BE2C (cell line): ENCODE data around the genes GJA1 and RNF217.

DNA sequence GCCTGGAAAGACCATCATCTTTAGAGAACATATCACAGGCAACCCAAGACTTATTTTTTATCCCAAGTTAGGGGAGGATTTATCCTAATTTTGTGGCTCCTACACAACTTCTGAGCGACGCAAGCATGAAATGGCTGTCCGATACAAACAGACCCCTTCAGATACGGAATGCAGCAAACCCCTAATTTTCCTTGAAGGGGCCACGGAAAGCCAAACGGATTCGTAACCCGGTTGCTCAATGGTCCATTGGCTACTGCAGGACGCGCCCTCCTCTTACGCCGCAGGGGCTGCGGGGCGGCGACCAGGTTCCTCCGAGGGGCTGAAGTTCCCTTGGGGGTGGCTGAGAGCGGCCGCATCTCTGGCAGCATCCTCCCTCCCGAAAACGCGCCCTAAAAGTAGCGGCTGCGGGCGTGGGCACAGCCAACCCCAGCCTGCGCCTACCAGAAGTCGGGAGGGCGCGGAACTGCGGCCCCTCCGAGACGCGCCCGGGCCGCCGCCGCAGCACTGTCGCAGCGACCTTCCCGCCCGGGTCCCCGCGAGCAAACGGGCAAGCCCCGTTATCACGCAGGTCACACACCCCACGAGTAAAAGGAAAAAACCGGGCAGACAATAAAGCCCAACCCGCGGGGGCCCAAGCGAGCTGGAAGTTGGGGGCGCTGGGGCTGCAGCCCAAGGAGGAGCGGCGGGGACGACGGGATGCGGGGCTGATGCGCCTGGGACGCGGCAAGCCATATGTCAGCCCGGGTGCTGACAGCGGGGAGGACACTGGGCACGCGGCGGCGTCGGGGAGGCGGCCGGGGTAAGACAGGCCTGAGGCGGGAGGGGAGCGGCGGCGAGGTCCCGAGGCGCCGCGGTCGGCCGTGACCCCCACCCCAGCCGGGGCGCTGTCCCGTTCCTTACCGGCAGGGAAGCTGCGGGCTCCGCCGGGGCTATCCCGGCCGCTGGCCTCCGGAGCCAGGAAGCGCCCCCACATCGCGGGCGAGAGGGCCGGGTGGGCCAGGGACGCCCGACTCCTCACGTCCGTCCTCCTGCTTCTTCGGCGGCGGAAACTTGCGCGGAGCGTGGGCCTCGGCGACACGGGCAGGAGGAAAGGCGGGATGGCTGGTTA is 740 bp downstream of the CEP85L start:
- RRBS = 1% methylated on average over 37 of the region's 107 CpGs

DNA sequence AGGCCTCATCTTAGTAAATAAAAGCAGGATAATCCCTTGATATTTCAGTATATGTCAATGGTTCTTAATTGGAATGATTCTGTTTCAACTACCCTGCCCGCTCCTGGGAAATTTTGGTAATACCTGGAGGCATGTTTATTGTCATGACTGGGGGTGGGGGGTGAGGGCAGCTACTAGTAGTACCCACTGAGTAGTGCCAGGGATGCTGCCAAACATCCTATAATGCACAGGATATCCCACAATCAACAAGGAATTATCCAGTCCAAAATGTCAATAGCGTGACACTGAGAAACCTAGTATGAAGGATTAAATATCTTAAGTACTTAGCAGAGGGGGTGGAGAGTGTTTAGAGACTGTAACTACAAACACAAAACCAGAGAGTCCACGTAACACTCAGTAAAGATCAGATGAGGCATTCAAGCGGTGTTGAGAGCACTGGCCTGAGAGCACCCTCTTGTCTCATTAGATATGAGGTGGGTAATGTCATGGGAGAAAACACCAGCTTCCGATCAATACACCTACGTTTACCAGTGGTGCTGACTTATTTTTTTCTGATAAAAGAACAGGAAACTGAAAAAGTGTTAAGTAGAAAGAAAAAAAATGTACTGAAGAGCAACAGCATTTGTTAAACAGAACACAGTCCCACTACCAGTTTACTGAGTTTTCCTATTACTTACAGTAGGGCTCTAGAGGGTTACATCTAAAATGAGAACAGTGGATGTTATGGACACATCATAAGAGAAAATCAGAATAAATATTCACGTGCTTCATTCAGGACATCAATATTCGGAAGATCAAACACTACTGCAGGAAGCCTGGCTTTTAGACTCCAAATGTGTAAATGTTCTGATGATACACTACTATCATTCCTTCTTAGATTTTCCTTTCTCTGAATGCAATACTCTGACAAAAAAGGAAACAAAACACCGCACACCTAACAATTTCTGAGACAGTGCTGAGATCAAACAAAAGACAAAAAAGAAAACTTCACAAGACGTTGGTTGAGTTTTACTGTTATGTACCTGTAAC is 2.2 kb downstream of the FAM184A start:
- RRBS = no CpG with 5 or more reads among the region's 10 CpGs

DNA sequence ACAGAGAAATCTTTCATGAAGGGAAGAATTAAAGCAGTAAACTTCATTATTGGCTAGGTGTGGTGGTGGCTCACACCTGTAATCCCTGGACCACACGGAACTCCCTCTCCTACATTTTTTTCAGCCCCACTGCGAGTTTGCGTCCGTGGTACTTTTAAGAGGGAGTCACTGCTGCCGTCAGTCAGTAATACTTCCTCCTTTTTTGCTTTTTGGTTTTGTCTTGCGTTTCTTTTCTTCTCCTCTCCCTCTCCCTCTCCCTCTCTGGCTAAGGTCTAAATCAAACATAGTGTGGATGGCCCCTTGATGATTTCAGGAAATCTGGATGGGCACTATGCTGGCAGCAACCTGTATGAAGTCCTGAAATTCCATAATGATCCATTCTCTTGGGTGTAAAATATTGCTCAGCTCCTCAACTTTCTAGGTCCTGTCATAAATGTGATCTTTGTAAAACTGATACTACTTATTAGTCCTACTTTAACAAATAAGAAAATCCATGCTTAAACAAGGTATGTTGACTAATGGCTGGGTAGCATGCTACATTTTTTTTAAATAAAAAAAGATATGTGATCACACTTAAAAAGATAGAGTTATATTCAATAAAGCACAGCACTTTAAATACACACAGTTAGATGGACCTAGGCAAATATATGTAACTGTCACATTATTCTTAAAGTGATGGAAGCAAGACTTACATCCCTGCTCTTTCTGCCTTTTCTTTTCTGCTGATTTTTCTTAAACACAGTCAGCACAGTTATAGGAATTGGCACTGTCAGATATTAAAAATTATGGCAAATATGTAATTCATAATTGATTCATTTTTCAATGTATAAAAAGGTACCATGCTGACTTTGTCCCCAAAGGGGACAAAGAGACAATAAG is 112.0 kb downstream of the MAN1A1 start:
- RRBS = no CpG with 5 or more reads among the region's 6 CpGs

DNA sequence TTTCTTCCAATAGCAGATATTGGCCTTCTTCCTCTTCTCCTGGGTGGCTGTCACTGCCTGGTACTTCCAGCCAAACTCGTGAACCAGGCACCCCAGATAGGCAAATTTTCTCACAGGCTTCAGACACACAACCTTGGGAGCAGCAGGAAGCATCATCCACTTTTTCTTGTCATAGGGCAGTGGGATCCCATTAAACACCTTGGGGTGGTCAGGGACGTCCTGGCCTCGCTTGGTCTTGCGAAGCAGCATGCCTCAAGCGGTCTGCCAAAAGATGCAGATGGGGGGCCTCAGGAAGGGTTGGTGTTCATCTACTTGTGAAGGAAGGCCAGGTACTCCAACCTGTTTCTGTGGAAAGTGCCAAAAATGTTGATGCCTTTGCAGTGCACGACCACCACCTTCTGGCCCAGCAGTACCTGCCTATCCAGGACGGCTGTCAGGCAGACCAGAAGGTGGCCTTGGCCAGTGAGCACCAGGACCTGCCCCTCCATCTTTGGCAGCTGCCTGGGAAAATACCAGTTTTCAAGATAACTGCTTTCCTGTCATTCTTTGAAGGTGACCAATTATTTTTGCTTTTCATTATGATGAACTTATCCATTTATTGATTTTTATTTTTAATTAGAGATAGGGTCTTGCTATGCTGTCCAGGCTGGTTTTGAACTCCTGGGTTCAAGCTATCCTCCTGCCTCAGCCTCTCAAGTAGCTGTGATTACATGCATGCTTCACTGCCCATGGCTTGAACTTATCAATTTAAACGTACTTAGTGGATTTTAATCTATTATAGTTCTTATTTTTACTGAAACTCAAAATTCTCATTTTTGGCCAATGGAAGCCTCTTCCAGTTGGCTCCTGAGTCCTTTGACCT is 80.1 kb downstream of the MAN1A1 start:
- RRBS = no CpG with 5 or more reads among the region's 8 CpGs

DNA sequence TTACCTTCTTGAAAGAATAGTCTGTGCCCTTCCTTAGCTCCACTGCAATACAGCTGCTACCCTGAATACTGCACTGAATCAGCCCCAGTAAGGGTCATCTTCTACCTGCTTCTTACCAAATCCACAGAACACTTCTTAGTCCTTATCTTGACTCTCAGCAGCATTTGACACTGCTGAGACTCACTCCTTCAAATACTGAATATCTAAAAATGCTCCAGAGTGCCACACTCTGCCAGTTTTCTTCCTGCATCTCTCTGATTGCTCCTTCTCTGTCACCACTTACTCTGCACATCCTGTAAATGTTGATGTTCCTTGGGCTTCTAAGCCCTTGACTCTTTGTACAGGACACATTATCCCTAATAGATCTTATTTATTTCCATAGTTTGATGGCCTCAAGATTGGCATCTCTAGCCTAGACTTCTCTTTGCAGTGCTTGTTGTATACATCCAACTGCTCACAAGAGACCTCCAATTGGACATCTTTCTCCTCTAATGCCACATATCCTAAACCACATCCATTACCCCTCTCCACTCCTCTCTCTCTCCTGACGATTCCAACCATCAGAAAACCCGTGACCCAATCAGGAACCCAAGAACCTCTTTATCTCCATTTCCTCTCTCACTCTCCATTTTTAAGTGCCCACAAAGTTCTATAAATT is 19.7 kb downstream of the MAN1A1 start:
- RRBS = no CpG with 5 or more reads among the region's 2 CpGs

DNA sequence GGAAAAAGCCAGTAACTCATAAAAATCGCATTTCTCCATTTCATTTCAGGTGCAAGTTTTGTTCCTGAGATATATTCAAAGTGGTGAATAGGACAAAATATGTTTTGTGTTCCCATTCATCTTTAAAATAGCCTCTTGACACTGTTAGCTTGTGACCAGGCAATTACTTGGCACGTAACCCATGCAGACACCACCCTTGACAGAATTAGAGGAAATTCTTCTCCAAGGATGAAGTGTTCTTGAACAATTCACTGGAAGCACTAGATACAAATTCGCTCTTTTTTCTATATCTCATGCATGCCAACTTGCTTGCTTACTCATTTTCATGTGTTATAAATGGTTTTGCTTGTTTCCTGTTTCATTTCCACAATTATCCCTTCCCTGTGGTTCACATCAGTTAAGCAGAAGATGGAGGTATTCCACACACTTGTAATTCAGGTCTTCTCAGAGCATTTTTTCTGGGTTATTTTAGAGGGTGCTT is 105.1 kb upstream of the MAN1A1 start:
- RRBS = no CpG with 5 or more reads among the region's 3 CpGs

GRCh38 chr6:121435392-121436026 is at the start of gene GJA1:
TSS of gene GJA1 (plus strand) at chr6:121435646.
- RRBS = no CpG with 5 or more reads among the region's 6 CpGs

GRCh38 chr6:121686579-121687069 is 251.2 kb downstream of the GJA1 start:
- RRBS = 32% methylated on average over 2 of the region's 30 CpGs

DNA sequence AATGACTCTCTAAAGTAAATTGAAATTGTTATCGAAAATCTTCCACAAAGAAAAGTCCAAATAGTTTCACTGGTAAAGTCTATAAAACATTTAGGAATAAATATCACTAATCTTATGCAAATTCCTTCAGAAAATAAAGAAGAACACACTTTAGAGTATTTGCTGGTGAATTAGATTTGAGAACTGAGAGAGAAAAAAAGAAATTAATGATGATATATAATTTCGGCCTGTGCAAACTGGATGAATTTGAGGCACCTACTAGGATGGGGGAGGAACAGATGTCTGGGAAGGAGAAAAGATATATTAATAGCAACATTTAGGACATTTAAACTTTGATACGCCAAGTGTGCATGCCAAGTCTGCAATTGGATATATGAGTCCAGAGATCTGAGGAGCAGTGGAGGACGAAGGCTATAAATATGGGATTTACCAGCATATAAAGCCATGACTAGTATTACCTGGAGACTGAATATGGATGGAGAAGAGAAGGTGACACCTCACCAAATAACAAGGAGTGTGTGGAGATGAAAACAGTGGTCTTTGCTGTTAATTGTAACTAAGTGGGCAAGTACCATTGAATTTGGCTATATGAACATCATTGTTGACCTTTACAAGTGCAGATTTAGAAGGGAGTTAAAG is 272.6 kb upstream of the HSF2 start:
- RRBS = no CpG with 5 or more reads among the region's 4 CpGs

DNA sequence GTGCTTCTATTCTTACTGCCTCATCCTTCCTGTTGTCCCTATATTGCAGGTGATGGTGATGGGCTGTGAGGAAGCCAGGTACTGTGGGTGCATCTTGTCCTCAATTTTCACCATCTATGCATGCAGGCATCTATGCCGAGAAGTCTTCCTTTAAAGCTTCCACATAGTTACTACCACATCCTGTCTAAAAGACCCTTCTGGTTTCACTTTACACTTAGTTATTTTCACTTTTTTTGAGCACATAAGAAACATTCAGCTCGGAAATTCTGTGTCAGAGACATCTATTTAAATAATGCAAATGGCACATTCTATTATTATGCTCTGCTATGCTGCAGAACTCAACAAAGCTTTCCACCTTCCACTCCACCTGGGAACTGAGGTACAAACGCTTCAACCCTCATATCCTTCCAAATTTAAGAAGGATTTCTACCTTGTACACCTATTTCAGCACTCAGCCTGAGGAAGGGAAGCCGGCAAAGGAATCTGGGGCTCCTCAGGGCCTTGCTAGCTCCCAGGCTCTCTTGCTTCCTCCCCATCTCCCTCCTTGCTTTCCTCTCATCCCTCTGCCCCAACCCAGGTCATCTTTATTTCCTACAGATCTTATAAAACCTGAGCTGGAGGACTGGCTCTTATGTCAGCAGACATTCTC is 28.1 kb upstream of the FABP7 start:
- RRBS = no CpG with 5 or more reads among the region's 4 CpGs

- RRBS = no CpG with 5 or more reads among the region's 6 CpGs
Measured at GRCh38 chr6:122788155-122788612, 874 bp upstream of the SMPDL3A start.

DNA sequence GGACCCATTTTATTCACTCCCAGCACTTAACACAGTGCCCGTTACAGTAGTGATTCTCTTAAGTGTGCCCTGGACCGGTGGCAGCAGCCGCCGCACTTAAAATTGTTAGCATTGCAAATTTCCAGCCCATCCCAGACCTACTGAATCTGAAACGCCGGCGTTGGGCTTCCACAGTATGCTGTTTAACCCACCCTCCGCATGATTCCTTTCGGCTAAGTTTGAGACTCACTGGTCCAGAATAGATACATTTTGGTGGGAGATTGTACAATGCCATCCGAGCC is 970 bp downstream of the SMPDL3A start:
- RRBS = 10% methylated on average over 5 of the region's 10 CpGs

DNA sequence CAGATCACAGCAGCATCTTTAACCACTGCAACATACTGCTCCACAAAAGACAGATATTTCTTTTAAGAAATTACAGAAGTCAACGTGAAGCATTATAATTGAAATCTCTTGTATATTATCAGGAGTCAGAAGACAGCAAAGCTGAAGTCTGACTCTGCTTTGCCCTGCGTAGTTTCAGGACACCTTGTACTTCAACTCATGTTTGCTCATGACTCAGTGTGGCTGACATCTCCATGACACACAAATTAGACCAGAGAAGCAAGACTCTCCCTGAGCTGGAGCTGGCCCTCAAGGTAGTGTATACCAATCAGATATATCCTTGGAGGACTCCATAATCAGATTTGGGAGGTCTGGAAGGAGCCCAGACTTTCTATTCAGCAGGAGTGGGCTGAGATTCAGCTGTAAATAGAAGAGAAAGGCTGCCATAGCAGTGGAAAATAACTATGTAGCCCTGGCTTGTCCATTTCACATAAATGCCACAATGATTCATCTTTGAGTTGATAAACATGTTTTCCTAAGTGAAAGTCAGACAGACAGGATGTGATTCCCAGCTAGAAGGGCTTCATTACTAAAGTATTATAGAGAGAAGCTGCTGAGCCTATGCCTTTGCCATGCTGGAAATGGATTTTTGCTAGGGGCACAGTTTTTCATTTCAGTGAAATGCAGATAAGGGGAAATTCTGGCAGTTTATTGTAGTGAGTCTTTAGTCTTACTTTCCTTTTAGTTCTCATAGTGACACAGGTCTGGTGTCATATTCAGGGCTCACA is 95.1 kb downstream of the CLVS2 start:
- RRBS = no CpG with 5 or more reads among the region's 2 CpGs

DNA sequence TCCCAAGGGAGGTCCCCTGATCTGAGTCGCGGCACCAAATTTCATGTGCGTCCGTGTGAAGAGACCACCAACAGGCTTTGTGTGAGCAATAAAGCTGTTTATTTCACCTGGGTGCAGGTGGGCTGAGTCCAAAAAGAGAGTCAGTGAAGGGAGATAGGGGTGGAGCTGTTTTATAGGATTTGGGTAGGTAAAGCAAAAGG is 49.3 kb downstream of the TRDN start:
- RRBS = no CpG with 5 or more reads among the region's 4 CpGs

- RRBS = no CpG with 5 or more reads among the region's 4 CpGs
Measured at GRCh38 chr6:123636255-123636738, 453 bp downstream of the TRDN start.

- RRBS = no CpG with 5 or more reads among the region's 2 CpGs
Measured at GRCh38 chr6:124712773-124713117, 249.5 kb upstream of the RNF217 start.

DNA sequence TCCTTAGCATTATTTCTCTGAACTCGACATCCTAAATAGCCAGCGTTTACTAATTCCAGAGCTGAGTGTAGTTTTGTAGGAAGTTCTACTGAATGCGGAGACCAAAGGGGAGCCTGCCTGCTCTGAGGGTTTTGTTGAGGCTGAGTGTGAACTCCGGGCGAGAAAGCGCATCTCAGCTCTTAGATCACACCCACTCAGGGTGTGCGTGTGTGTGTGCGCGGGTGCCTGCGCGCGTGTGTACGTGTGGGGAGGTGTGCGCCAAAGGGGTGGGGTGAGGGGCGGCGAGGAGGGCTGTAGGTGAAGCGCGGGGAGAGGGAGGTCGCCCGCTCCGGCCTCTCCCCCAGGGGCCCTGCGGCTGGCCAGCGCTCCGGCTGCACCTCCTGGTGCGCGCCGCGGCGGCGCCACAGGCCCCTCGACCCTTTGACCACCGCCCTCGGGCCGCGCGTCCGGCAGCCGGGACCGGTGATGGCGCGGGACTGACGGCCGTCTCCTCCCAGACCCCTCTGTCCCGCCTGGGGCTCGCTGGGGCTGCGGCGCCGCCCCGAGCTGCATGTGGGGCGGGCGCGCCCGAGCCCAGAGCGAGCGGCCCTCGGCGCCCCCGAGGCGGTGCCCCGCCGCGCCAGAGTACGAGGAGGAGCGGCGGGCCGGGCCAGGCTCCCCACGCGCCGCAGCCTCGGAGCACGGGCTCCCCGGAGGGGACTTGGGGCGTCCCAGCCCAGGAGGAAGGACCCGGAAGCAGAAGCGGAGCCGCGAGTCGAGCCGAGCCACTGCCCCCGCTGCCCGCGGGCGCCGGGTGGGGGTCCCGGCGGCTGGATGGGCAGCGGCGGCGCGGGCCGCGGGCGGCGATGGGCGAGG is at the start of gene RNF217:
RNF217 (plus strand) TSS at position 738 of the 855 bp plus-strand sequence.
- RRBS = 11% methylated on average over 35 of the region's 95 CpGs

GRCh38 chr6:124963597-124963894 is 1.3 kb downstream of the RNF217 start:
- RRBS = no CpG with 5 or more reads among the region's 1 CpG

DNA sequence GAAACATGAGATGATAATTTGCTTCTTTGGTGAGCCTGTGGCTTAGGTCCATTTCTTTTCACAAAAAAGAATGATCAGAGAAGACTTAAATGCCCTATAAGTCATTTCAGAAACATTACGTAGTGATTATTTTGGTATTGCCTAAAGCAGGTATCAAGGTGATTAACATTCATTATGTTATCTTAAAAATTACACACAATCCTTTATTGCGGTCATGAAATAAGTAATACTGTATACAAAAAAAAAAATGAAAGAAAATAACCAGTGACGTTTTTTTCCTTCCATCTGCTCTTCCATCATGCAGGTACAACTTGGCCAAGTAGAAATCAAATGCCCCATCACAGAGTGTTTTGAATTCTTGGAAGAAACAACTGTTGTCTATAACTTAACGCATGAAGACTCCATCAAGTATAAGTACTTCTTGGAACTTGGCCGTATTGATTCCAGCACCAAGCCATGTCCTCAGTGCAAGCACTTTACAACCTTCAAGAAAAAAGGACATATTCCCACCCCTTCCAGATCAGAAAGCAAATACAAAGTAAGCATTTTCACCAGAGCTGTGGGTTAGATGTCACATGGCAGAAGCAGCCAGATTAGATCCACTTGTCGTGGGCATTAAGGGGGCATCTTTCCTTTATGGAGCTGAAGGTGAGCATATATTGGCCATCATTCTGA is 82.8 kb downstream of the RNF217 start:
- RRBS = no CpG with 5 or more reads among the region's 6 CpGs

GRCh38 chr6:125095777-125096105 is 57.8 kb upstream of the TPD52L1 start:
- RRBS = no CpG with 5 or more reads among the region's 1 CpG